Skin of body (tissue), 2 donors: Measurements from ENCODE around the gene SEC23B.

GRCh38 chr20:17610277-17611391, 40.8 kb downstream of the DSTN start:
- RAMPAGE, long total RNA, result no peak

- RAMPAGE, long total RNA, result no peak
These were observed 73.3 kb downstream of the SNX5 start for GRCh38 chr20:17895032-17895991.

- RAMPAGE, long total RNA, result no peak
These were observed 25.9 kb downstream of the OVOL2 start for GRCh38 chr20:18031775-18032300.

GRCh38 chr20:18507251-18508341, at the start of gene SEC23B:
Gene SEC23B (plus strand): TSS chr20:18507940.
- RAMPAGE, long total RNA, result no peak

DNA sequence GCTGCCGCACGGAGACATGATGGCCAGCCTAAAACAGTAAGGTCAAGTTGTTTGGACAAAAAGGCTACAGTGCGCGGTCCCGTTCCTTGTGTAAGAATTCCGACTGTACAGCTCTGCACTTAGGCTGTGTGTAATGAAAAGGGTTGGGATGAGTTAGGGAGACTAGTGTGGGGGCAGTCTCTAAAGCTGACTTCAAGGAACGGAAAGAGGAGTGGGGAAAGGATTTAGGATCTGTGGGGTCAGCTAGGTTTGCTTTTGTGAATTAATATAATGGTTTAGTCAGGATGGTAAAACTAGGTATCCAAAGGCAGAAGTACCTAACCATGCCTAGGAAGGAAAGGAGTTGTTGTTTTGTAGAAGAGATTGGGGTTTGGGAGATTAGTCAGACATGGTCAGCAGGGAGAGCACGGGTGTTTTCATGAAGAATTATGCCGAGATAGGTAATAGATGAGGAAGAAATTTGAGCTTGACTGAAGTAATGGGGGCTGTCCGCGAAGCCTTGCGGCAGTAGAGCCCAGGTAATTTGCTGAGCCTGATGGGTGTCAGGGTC, 11.8 kb downstream of the SEC23B start:
- RAMPAGE, long total RNA, result no peak

DNA sequence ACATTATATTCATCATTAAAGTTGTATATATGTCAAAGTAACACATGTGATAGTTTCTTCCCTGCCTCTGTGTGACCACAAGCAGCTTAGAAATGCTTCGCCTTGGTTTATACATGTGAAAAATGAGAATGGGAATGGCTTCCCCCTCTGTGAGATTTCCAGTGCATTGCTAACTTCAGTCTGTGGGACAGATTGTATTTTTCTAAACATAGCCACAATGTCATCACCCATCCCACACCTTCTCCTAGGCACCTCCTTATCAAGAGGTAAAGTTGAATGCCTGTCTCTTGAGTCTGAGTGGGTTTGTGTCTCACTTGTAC, 27.8 kb downstream of the RIN2 start:
- RAMPAGE, long total RNA, result no peak

DNA sequence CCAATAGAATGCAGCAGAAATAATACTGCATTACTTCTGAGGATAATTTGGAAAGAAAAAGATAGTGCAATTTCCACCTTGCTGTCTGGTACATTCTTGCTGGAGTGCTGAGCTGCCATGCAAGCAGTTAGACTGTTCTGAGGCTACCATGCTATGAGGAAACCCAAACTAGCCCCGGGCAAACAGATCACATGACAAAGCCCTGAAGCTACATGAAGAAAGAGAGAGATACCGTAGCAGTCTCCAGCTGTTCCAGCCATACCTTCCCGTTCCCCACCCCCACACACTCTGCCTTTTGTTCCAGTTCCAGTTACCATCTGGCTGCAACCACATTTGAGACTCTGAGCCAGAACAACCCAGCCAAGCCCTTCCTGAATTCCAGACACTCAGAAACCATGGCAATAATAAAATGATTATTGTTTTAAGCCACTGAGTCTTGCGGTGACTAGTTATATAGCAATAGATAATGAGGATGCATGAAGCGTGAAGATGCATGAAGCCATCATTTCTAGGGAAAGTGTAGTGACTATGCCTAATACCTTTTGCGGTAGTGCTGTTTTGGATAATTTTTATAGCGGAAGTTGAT, 28.2 kb downstream of the RIN2 start:
- RAMPAGE, long total RNA, result no peak

DNA sequence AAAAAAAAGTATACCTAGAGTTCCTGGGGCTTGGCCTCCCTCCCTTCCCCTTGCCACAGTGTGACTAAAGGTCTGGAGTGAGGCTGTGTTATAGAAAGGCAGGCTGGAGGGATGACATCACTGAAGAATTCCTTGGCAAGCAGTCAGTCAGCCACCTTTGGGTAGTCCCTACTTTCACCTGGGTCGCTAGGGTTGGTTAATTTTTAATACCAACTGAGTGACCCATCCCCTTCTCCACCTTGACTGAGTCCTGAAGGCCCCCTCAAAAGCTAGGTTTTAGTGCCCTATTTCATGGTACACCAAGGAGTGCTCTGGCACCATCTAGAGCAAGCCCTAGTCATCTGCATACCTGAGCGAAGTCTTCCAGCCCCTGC, 44.4 kb downstream of the RIN2 start:
- RAMPAGE, long total RNA, result no peak

DNA sequence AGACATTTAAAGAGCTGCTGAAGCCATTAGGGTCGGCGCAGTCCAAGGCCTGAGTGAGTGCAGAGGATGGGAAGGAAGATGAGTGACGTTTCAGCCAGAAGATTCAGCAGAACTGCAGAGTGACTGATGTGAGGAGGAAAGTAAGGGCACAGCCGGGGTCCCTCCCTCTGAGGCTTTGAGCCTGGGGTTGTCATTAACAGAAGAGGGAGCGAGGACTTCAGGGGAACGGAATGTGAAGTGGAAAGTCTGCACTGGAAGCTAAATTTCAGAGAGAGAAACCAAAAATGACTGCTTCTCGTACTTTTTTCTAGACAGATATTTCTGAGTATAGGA, 117.7 kb downstream of the RIN2 start:
- RAMPAGE, long total RNA, result no peak

DNA sequence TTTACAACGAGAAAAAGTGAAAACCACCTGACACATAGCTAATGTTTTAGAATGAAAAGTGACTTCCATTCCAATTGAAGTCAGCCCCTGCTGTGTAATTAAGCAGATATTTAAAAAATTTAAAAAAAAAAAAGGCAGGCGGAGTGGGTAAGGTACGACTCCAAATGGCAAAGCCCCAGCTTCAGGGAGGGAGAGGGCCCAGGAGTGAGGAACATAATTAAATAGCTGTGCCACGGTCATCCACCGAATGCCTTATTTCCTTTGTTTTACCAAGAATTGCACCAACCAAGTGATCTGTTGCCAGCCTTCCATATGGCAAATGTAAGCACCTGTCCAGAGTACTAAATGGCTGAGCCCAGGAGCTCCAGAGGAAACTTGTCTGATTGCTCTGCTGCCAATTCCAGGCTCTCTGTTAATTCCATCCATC, 100.2 kb upstream of the NAA20 start:
- RAMPAGE, long total RNA, result no peak

- RAMPAGE, long total RNA, result no peak
These were observed 2.5 kb upstream of the NAA20 start for GRCh38 chr20:20014614-20015178.

DNA sequence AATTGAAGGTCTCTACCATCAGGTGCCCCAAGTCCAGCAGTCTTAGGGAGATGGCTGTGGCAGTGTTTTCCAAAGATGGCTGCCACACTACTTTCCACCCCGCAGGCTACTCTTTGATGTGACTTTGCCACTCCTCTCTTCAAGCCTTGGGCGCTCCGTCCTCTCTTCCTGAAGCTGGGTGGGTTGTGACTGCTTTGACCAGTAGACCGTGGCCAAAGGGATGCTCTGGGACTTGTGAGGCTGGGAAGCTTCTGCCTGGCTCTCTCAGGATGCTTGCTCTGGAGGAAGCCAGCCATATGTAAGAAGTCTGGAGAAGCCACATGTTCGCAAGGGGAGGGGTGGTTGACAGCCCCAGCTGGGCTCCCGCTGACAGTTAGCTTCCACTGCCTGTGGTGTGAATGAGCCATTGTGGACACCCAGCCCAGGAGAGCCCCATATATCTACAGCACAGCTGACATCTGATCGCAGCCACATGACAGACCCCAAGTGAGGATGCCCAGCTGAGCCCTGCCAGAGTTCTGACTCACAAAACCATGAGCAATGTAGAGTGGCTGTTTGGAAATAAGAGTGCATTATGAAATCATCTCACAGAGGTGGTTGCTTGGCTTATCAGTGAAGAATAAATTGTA, 23.8 kb downstream of the CFAP61 start:
- RAMPAGE, long total RNA, result no peak

DNA sequence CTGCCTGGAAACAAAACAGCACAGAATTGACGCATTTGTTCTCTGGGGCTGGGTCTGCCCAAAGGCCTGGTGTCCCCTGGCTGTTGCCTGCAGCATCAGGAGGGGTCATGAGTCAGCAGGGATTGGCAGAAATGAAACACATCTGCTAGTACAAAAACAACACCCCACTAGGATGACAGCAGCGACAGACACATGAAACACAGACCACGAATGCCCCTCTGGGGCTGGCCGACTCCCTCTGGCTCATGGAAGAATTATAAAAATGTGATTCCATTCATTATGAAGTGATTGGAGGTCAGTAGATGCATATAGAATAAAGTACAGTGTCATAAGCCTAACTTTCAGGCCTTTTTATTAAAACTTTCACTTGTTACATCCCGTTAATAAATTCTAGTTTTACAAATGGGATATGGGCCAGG, 157.5 kb upstream of the INSM1 start:
- RAMPAGE, long total RNA, result no peak

DNA sequence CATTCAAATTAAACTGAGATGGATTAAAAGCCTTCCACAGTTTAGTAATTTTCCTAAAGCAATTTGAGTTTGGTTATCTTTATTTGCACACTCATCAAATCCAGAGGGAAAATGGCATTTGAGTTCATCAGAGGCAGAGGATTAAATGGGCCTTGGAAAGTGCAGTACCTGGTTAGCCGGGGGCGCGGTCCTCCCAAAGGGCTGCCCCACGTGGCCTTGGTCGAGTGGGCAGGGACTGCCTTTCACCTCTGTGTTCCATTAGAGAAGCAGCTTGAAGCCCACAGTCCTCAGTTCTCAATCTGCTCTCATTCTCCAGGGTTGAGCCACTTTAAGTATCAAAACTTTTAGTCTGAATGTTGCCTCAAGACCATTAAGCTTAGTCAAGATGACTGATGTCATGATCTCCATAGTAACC, 156.8 kb upstream of the INSM1 start:
- RAMPAGE, long total RNA, result no peak

GRCh38 chr20:20267531-20268211, 100.2 kb upstream of the INSM1 start:
- RAMPAGE, long total RNA, result no peak

GRCh38 chr20:20368165-20369079, 518 bp downstream of the INSM1 start:
- RAMPAGE, long total RNA, result no peak

DNA sequence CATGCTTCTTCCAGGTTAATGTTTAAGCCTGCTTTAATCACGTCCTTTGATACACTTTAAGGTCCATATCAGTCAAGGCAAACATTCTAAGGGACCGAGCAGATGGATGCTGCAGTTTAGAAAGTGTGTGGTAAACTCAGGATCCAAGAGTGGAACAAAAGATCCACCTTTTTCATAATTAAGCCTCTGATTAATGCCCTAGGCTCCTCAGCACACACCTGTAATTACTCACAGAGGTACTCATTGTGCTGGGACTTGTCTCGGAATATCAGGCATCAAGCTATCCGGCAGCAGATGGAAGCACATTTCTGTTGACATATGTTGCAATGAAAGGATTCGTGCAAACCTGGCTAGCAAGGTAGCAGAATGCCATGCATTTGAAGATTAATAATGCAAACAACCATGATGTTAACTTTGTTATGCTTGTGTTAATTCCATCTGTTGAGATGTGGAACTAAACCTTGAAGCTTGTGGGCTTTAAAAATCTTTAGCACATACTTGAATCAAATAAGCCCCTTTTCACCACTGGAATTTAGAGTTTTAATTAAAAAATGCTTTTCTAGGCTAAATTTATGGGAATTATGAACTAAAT, 163.8 kb downstream of the RALGAPA2 start:
- RAMPAGE, long total RNA, result no peak

DNA sequence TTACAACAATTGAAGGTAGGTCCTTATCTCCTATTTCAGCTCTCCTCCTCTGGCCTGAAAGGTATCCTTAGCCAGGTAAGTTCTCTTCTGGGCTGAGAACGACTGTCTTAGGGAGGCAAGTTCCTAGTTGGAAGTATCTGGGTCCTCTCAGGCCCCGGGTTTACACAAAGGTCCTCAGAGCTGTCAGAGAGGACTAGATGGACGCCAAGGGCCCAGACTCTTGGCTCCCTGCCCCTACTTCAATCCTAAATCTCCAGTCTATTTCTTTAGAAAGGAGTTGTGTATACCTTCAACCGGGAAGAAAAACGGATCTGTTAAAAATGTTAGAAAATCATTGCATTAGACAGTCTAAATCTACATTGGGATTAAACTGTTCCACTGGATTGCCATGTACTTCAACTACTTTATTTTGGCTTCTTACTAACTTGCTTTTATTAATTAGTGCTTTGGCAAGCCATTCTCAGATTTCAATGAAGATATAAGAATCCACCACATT, 109.5 kb downstream of the RALGAPA2 start:
- RAMPAGE, long total RNA, result no peak

GRCh38 chr20:20603374-20603772, 109.1 kb downstream of the RALGAPA2 start:
- RAMPAGE, long total RNA, result no peak

DNA sequence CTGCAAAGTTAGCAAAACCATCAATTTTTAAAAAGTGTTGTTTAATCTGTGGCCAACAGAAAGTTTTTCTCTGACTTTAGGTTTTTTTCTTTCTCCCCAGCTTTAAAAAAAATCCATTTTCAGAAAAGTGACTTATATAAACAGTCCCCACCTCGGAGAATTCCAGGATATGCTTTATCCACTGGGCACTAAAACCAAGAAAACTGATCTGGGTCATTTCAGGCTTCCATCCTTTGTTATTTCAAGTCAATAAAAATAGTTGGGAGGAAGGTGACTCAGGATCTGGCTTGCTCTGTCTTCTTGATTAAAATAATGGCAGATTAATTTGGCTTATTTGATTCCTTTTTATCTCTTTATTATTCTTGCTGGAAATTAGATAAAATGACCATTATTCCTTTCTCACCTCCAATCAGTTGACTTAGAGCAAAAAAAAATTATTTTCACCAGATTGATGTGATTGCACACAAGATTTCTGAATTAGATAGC, 19.2 kb upstream of the RALGAPA2 start:
- RAMPAGE, long total RNA, result no peak